Camera-type eye (tissue), 1 donor: ENCODE data around the genes ZNF281 and INAVA.

DNA sequence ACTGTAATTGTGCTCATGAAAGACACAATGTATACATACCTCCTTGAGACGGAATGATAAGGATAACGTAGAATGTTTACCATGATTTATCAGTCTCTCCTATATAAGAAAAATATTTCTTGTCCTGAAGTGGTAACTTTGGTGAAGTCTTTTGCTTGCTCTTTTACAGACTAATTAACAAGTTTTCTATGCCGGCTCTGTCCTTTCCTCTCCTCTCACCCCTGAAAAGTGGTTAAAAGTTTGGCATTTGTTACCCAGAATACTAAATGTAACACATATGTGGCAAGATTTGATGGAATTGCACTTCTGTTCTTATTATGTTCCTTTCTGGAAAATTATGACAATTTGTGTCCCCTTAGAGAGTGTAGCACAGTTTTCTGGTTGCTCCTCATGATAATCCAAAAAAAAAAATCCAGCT is 19.6 kb downstream of the PTPRC start:
- RAMPAGE, long total RNA, result no peak

DNA sequence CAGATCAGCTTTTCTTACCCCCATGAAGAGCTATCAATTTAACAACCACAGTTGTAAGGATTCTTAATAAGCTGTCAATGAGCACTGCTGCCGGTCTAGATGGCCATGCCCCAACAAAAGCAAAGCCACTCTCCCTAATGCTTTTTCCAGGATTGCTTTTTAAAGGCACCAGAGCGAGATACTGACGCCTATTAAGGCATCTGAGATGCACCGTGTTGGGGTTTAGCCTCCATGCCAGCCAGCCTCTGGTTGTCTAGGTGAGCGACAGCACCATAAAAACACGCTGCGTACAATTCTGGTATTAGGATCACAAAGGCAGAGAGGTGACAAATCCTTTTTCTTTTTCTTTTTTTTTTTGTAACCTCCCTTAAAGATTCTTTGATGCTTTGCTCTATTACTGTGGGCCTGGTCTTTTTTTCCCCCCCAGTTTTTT is 39.6 kb downstream of the PTPRC start:
- RAMPAGE, long total RNA, result no peak

- RAMPAGE, long total RNA, result no peak
Measured at GRCh38 chr1:198752009-198752228, 113.1 kb downstream of the PTPRC start.

- RAMPAGE, long total RNA, result no peak
Measured at GRCh38 chr1:198932592-198933230, 293.9 kb downstream of the PTPRC start.

- RAMPAGE, long total RNA, result no peak
Measured at GRCh38 chr1:198937188-198937735, 298.4 kb downstream of the PTPRC start.

- RAMPAGE, long total RNA, result no peak
Measured at GRCh38 chr1:200036264-200037216, 9.0 kb downstream of the NR5A2 start.

- RAMPAGE, long total RNA, result no peak
Measured at GRCh38 chr1:200129430-200129957, 102.0 kb downstream of the NR5A2 start.

DNA sequence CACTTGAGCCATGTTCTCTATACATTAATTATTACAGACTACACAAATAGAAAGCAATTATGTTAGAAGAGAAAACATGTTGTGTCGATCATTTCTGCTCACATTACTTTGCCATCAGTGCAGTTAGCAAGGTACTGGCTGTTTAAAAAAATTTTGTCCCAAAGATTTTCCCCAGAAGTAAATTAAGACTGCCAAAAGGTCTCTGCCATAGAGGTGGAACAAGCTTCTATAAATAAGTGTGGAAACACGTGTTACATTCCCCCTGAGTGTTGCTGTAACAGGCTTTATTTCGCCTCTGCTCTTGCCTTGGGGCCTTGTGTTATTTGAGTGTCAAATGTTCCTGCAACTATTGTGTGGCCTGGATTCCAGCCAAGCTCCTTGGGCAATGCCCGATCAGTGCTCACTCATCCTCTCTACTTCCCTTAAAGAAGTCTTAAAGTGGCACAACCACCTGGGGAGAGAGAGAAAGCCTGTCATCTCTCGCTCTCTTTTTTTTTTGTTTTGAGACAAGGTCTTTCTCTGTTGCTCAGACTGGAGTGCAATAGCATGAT is 156.6 kb downstream of the NR5A2 start:
- RAMPAGE, long total RNA, result no peak

- RAMPAGE, long total RNA, result no peak
Measured at GRCh38 chr1:200250339-200251213, 159.3 kb downstream of the ZNF281 start.

DNA sequence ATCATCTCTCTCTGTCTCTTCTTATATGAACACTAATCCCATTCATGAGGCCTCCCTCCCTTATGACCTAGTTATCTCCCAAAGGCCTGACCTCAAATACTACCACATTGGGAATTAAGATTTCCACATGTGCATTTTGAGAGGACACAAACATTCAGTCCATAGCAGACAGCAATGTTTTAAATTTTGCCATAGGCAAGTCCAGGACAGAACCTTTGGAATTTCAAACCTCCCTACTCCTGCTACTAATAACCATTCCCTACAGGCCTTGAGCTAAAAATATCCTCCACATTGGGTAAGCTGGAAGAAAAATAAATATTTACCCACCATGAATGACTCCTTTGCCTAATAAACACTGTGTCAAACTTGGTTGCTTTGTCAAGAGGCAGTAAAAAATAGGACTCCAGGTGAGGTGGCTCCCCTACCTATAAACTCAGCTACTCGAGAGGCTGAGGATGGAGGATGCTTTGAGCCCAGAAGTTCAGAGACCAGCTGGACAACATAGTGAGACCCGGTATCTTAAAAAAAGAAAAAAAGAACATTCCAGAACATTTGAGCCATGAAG is 113.6 kb downstream of the ZNF281 start:
- RAMPAGE, long total RNA, result no peak

DNA sequence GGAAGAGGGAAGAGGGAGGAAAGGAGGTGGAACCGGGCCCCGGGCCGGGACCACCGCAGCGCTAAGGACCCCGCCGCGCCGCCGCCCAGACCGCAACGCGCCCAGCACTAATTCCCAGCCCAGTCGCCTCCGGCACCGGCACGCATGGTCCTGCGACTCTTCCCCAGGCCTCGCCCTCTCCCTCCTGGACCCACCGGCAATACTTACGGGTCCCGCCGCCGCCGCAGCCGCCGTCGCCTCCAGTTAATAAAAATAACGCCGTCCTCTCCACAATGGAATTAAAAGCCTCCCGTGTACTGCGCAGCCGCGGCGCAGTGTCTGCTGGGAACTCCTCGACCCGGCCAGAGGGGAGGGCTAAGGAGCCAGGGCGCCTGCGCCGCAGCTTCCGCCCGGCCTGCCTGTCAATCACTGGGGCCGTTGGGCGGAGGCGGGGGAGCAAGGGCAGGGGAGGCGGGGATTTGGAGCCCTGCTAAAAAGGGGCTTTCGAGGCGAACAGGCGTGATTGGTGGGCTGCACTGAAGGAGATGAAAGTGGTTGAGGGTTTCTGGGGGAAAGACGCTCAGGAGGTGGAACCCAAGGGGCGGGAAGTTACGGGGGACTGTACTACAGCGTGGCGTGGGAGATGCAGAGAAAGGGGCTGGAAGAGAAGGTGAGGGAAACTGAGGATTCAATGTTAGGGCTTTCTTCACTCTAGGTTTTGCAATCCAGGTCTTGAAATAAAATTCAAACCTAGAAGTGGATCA is at the start of gene ZNF281:
ZNF281 (minus strand) TSS at position 298 of the 743 bp plus-strand sequence.
- RAMPAGE, long total RNA, result no peak

- RAMPAGE, long total RNA, result no peak
Measured at GRCh38 chr1:200653125-200653569, 16.6 kb downstream of the DDX59 start.

DNA sequence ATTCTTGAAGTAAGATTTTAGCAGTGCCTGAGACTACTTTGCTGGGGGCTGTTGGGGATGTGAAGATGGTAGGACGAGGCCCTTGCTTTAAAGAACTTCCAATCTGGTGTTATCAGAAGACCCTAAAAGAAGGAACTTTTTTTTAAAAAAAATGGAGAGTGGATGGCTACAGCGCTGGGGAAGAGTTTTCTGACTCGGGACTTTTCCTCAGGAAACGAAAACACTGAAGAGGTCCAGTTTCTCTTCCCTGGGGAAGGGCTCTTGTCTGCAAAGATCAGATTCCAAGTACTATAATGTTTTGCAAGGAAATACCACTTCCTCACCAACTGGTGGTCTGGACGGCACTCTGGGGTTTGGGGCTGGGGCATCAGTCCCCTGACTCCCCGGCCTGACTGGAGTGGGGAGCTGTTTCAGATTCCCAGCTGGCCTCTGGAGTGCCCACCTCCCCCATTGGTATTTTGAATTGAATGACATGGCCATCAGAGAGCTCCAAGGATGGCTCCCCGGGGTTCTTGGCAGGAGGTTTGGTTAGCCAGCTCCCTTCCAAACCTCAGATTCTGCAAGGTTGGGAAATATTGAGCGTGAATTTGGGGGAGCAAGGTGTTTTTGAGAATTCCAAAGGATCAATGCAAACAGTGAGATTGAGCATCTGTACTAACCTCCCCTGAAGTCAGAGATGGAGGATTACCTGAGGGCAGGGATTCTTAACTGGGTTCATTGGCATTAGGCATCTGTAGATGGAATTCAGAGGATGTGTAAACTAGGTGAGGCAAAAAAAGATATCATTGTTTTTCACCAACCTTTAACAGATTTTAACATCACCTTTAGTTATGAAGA is 2.2 kb upstream of the INAVA start:
- RAMPAGE, long total RNA, result no peak

DNA sequence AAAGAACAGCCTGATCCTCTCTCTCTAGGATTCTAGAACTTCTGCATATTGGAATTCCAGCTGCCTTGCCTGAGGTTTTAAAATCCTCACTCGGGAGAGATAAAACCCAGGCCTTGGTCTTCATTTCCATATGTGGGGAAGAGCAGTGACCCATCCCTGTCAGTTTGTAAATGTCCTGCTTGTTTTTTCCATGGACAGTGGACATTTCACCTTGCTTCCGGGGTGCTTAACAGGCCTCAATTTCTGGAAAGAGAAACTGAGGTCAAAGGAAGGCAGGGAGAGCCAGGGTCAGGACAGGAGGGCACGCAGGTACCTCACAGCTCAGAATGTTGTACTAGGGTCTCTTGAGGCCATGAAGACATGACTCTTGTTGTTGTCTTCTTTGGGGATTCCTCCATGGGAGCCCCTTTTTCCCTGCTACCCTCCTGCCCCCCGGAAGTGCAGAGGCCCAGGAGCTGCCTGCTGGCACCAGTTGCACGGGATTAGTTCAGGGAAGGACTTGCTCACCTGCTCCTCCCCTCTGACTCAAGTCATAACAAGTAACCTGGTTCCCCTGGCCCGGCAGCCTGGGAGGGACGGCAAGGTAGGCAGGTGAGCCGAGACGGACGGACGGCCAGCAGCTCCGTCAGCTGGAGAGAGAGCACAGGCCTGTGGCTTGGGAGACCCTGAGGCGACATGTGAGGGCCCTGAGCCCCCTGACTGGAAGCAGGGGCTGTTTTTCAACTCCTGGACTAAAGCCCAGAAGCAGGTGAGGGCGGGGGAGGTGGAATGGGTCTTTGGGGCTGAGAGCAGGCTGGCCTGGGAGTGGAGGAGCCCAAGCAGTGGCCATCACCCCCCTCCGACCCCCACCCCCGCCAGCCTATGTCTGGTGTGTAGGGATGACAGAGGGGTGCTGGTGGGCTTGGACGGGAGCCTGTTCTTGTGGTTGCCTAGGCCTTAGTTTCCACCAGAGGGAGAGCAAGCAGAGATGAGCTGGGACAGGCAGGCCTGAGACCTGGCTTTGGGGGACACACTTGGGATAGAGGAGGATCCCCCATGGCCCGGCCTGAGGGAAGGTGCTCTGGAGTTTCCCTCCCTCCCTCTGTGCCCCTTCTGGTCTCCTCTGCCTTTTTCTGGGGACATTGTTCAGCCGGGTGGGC is at the start of gene INAVA:
INAVA (plus strand) TSS at position 561 of the 1,139 bp plus-strand sequence.
- RAMPAGE, long total RNA, result no peak

DNA sequence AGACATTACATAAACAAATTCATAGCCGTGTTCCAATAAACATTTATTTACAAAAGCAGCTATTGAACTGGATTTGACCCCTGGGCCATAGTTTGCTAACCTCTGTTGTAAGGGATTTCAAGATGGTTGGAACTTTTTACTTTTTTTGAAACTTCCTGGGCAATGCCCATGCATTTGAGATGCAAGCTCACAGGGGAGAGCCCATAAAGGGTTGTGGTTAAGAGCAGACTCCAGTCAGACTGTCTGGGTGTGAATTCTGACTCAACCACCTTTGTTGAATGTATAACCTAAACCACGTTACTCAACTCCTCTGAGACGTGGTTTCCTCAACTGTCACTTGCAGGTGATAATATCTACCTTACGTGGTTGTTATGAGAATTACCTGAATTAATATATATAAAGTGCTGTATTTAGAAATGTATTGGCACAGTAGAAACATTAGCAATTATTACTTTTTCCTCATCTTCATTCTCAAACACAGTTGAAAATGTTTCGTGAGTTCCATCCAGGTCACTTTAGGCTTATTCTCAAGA is 11.1 kb downstream of the INAVA start:
- RAMPAGE, long total RNA, result no peak

DNA sequence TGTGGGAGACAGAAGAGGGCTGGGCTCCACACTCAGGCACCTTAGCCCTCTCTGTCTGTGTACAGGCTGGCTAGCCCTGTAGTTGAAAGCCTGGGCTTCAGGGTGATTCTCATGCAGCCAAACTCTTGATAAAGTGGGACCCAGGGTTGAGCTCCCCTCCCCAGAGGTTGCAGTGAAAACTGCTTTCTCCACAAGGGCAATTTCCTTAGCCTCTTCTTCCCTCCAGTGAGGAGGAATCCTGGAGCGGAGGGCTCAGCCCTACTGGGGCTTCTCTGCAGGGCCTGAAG is 31.8 kb downstream of the KIF21B start:
- RAMPAGE, long total RNA, result no peak

DNA sequence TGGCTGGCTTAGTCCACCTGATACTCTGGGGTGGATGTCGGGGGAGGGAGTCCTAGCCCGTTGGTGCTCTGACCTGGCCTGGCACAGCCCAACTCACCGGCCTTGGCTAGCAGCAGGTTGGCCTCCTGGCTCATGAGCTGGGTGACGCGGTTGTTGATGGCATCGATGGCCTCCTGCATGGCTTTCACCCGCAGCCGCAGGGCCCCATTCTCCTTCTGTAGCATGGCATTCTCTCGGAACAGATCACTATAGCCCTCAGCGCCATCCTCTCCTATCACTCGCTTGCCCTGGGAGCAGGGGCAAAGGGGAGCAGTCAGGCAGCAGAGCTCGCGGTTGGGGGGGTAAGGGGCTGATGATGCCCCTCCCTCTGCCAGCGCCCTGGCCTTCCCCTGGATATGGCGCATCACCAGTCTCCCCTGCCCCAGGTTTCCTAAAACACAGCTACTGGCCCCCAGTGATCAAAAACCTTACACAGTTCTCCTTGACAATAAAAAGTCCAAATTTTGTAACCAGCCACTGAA is 21.4 kb downstream of the KIF21B start:
- RAMPAGE, long total RNA, result no peak

- RAMPAGE, long total RNA, result no peak
Measured at GRCh38 chr1:201268556-201269152, 14.7 kb upstream of the PKP1 start.

GRCh38 chr1:201311419-201312314 is 28.4 kb downstream of the PKP1 start:
- RAMPAGE, long total RNA, result no peak

- RAMPAGE, long total RNA, result no peak
Measured at GRCh38 chr1:201355893-201356351, 21.6 kb downstream of the TNNT2 start.